Endodermal cell (in vitro differentiated cells): Measurements from ENCODE around the gene ZNF32.

DNA sequence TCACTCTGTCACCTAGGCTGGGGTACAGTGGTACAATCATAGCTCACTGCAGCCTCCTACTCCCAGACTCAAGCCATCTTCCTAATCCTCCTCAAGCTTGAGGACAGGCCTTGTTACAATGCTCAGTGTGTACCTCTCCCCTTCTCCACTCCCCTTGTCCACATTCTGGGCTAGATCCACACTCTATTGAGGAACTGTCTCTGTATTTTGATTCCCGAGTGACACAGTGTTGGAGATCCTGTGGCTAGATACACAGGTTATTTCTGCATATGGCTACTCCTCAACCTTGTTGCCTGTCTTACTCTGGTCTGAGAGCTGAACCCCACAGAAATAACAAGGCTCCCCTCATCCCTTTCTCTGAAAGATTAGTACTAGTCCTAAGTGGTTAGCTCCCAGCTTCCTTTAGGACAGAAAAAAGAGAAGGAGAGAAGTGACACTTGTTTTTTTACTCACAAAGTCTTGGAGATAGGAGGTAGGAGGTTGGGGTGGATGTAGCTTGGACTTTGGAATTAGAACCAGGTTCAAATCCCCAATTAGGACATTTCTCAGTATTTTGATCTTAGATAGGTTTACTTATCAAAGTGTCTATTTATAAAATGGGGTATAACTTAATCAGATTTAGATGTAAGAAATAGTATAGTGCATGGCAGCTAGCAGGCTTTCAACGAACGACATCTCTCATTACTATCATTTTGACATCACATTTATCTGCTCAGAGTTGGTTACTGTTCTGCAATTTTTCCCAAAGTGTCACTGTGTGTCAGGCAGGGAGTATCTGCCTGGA, 3.0 kb upstream of the CCNY start:
- PRO-cap: no peak

DNA sequence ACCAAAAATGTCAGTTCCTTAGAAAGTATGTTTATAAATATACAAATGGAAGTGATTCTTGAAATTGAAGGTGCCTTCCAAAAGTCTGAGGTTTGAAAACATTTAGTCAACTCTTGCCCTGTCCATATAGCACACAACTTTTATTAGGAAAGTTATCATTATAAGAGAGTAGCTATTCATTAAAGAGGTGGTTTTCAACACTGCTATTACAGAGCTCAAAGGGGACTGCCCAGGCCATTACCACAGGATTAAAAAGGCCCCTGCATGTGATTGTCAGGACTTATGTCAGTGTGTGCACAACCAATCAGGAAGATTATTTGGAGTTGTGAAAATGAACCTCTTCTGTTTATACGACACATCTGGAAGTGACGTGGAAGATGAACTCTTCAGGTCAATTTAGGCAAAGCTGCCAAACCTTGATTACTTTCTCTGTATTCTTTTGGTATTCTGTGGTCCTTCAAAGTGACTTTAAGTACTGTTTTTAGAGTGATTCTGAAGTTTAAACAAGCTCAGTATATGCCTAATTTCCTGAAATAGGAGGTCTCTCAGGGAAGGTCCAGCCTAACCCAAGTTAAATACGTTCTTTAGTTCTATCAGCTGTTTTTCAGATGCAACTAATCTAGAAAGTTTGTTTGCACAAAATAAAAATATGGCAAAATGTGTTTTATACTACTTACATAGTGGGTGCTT, 14.8 kb downstream of the CCNY start:
- PRO-cap: no peak

DNA sequence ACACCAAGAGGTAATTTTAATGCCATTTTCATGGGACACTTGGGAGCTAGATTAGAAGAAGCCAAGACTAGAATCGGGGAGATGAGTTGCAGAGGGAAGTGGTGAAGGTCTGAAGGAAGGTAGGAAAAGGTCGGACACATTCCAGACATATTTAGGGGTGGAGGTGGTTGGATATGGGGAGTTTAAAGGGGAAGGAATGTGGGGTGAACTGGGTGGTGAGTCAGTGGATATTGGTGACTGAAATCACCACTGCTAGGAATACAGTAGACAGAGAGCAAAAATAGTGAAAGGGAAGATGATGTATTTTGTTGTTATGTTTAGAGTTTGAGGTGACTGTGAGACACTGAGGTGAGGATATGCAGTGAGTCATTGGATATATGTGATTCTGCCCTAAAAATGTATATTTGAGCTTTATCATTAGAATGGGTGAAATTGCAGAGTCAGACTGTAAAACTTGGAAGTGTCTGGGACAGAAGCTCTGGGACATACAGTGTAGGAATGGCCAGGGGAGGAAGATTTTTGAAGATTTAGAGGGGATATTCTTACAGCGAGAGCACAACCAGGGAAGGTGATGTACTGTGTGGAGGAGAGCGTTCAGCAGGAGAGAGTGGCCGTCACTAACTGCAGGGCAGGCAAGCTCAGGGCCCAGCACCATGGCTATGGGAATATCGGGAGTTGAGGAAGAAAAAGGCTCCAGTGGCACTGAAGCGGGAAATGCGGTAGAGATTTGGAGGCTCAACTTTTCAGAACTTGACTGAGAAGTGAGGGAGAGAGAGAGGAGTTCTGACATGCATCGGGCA, 77.0 kb downstream of the CCNY start:
- PRO-cap: no peak

GRCh38 chr10:35428078-35428722, 91.9 kb downstream of the CCNY start:
- PRO-cap: no peak

DNA sequence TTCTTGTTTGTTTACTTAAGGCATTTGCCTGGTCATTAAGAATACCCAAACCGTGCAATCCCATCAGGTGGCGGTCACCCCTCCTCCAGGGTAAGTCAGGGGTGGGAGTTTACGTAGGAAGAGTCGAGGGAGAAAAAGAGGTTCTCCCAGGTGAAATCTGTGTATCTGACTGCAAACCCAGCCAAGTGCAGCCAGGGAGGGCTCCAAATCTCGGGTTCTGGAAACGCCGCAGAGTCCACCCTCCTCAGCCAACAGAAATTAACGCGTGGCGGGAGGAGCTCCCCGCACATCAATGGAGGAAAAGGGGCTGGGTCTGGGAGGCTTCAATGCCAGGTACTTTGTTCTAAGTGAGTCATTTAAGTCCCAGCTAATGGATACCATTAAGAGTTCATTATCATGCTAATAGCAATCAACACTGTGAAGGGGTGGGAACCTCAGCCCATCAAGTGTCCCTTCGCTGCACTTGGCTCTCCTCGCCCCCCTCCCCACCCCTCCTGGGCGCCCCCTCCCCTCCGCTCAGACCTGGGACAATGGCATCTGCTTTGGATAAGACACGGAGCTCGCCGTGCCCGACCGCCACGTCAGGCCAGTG, 3.2 kb downstream of the FZD8 start:
- PRO-cap: no peak

GRCh38 chr10:35644394-35644749, 2.3 kb upstream of the FZD8 start:
- PRO-cap: unidirectional peak, minus-strand start at chr10:35644592

- PRO-cap: no peak
Observed at GRCh38 chr10:36055752-36056026, 413.6 kb upstream of the FZD8 start.

DNA sequence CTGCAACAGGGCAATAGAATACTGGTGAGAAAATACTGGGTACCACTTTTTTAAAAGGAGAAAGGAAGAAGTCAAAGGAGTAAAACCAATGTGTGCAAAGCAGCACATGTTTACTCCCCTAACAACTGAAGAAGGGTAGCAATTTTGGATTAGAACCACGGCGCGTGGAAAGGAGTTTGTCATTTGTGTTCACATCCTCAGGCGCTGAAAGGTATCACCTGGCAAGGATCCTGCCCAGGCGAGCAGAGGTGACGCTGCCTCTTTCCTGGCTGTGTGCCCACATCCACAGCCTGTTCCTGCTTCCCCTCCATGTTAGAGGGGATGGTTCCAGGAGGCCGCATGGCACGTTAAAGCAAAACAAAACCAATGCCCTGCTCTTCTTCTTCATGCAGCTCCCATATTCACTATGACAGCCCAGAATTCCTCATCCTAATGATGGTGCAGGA, 678.7 kb upstream of the ANKRD30A start:
- PRO-cap: no peak

- PRO-cap: no peak
Observed at GRCh38 chr10:36524124-36524572, 601.2 kb upstream of the ANKRD30A start.

GRCh38 chr10:37244336-37244837, 119.0 kb downstream of the ANKRD30A start:
- PRO-cap: no peak

DNA sequence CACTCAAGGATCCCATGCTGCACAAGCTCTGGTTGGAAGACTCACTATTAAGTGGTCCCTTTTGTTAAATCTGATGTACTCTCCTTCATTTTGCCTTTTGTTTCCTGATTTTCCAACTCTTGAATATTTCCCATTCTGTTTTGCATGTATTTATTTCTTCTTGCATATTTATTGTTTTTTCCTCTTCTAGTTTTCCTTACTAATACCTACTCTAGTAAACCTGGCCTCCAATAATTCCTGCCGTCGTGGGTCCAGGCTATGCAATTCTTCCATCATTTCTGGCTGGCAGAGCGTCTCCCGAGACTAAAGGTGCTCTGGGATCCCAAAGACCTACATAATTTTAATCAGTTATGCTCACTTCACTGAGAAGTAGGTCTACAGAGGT, 36.7 kb downstream of the ZNF248 start:
- PRO-cap: no peak

DNA sequence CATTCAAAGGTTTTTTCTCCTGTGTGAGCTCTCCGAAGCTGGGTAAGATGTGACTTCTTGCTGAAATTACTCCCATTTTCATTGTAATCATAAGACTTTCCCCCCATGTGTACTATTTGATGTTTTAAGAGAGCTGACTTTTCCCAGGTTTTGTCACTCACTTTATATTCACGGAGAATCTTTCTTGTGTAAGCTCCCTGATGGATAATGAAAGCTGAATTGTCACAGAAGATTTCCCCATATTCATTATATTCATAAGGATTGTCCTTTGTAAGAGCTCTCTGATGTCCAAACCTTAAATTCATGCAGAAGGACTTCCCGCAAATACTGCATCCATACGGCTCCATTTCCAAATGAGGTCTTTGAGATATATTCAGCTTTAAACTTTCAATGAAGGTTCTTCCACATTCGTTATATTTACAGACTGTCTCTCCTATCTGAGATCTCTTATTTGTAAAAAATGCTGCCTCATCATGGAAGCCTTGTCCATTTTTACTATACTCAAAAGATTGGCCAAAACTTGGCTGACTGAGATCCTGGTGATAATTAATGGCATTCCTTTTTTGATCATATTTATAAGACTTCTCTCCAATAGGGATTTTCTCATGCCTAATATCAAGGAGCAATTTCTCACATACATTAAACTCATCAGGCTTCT, 25.1 kb downstream of the ZNF248 start:
- PRO-cap: no peak

DNA sequence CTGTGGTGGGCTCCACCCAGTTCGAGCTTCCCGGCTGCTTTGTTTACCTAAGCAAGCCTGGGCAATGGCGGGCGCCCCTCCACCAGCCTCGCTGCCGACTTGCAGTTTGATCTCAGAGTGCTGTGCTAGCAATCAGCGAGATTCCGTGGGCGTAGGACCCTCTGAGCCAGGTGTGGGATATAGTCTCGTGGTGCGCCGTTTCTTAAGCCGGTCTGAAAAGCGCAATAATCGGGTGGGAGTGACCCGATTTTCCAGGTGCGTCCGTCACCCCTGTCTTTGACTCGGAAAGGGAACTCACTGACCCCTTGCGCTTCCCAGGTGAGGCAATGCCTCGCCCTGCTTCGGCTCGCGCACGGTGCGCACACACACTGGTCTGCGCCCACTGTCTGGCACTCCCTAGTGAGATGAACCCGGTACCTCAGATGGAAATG, 1513.6 kb downstream of the ZNF37A start:
- PRO-cap: unidirectional peak, minus-strand start at position 317 of the sequence

DNA sequence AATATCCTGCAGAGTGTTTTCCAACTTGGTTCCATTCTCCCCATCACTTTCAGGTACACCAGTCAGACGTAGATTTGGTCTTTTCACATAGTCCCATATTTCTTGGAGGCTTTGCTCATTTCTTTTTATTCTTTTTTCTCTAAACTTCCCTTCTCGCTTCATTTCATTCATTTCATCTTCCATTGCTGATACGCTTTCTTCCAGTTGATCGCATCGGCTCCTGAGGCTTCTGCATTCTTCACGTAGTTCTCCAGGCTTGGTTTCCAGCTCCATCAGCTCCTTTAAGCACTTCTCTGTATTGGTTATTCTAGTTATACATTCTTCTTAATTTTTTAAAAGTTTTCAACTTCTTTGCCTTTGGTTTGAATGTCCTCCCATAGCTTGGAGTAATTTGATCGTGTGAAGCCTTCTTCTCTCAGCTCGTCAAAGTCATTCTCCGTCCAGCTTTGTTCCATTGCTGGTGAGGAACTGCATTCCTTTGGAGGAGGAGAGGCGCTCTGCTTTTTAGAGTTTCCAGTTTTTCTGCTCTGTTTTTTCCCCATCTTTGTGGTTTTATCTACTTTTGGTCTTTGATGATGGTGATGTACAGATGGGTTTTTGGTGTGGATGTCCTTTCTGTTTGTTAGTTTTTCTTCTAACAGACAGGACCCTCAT, 107.5 kb downstream of the ZNF33B start:
- PRO-cap: no peak

- PRO-cap: no peak
Observed at GRCh38 chr10:42951461-42952286, 125.2 kb upstream of the RET start.

DNA sequence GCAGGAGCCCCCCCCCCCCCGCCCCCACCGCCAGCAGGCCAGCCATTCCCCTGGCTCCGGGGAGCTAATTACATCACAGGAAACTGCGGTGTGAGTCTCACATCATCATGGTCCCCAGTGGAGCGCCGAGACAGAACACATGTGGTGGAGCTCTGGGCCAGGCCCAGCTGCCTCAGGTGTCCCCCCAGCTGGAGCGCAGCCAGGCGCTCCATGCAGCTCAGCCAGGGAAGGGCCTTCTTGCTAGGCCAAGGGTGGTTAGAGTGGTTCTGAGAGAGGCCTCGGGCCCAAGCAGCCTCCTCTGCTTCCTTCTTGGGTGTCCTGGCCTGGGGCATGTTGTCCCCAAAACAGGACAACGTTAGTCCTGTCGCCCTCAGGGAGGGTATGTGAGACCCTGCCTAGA, 37.3 kb upstream of the RET start:
- PRO-cap: no peak

DNA sequence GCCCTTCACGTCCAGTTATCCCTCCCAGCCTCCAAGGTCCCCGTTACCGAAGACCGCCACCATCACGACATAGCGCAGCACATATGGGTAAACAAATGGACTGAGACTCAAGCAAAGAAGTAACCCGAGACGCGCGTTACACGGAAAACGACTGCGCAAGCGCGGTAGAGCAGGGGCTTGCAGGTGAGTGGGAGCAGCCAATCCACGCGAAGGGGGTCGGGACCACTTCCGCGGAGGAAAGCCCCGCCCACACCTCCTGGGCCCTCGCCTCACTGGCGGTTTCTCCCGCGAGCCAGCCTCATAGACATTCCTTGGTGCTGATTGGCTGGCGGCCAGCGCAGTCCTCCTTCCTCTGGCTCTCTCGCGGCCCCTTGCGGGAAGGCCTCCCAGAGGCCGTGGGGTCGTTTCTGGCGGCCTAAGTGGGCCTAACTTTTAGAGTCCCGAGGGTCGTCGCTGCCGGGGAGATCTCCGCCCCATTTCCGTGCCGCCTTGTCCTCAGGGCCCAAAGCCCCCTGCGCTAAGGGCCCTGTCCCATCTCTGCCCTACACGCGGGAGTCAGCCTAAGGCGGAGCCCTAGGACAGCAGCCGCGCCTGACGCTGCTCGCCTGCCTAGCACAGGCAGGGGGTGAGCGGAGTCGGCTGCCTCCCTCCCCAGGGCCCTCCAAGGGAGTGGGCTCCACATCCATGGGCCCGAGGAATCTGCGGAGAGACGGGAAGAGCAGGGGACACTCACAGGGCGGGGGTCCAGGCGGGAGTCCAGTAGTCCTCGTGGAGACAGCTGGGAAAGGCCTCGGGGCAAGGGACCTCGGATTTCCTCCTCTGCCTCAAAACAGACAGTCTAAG, 9.1 kb upstream of the FXYD4 start:
- PRO-cap: bidirectional peak, plus-strand start at position 338 of the sequence, minus-strand start at position 85 of the sequence

DNA sequence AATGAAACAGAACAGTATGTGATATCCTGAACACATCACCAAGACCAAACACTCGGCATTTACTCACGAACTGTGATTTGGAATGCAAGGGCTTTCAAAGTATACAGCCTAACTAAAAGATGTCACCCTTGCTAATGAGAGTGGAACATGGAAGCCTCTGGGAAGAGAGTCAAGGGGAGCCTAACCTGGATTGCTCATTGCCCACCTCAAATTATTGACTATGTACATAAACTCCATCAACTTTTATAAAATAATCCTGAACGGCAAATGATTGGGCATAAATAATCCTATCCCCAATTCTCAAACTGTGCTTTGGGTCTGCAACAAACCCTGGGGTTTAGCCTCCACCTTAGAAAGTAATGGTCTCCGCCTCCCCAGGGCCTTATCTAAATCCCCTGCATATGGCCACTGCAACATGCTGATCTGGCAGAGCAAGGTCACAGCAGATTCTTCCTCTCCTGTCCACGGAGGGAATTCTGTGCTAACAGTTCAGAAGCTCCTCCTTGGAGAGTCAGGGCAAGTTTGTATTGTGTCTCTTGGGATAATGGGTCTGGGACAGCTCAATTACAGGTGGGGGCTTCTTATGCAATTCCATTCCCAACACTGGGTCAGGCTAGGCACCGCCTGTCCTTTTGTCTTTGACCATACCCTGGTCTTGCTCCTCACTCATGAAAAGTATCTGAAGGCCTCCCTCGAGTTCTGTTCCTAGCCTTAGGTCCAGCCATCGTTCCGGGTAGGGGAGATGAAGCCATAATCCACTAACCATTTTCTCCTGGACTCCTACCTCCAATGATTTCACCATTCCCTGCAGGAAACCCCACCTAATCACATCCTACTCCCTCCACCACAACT, 18.5 kb downstream of the FXYD4 start:
- PRO-cap: no peak

- PRO-cap: no peak
Observed at GRCh38 chr10:43398743-43399682, 10.0 kb downstream of the HNRNPF start.

GRCh38 chr10:43648555-43649521, at the start of gene ZNF32:
Gene ZNF32 (minus strand): TSS chr10:43648881.
- PRO-cap: bidirectional peak, plus-strand start at chr10:43648579, minus-strand start at chr10:43648607; bidirectional peak, plus-strand start at chr10:43649050, minus-strand start at chr10:43648748